Iris pigment epithelial cell (primary cell): ENCODE results near the gene TXNDC2.

DNA sequence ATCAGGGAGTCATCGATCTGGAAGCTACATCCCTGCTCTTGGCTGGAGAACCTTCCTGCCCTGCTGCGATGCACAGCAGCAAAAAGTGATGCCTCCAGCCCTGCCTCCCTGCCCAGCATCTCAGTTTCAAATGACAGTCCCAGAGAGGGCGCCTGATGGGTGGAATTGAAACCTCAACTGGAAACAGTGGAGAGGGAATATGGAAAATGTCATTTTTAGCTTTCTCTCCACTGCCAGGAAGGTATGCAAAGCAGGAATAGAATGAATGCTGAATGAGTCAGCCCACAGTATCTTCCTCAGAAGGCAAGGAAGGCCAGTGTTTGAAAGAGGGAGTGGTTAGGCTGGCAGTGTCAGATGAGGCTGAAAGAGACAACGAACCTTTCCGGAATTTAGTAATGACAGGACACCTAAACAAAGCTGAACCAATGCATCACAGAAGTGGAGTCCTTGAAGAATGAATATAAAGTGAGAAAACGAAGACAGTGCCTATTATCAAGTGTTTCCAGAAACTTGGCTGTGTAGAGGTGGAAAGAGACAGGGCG lies 153.9 kb upstream of the NDUFV2 start:
- RRBS = no CpG with 5 or more reads among the region's 7 CpGs

- RRBS = no CpG with 5 or more reads among the region's 13 CpGs
Measured at GRCh38 chr18:9016687-9017137, 85.8 kb upstream of the NDUFV2 start.

GRCh38 chr18:9092645-9093310 lies 9.7 kb upstream of the NDUFV2 start:
- RRBS = no CpG with 5 or more reads among the region's 3 CpGs

- RRBS = no CpG with 5 or more reads among the region's 10 CpGs
Measured at GRCh38 chr18:9110396-9111009, 8.0 kb downstream of the NDUFV2 start.

- RRBS = no CpG with 5 or more reads among the region's 9 CpGs
Measured at GRCh38 chr18:9117165-9117741, 14.8 kb downstream of the NDUFV2 start.

- RRBS = no CpG with 5 or more reads among the region's 4 CpGs
Measured at GRCh38 chr18:9118311-9118875, 15.9 kb downstream of the NDUFV2 start.

DNA sequence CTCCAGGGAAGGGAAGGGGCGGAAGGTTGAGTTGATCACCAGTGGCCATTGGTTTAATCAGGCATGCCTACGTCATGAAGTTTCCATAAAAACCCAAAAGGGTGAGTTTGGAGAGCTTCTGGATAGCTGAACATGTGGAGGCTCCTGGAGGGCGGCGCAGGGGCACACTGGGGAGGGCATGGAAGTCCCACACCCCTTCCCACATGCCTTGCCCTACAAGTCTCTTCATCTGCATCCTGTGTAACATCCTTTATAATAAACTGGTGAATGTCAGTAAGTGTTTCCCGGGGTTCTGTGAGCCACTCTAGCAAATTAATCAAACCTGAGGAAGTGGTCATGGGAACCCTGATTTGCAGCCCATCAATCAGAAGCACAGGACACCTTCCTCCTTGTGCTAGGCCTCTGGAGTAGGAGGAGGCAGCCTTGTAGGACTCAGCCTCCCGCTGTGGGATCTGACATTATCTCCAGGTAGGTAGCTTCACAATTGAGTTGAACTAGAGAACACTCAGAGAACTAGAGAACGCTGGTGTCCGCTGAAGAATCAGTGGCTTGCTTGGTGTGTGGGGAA lies 30.4 kb downstream of the RAB31 start:
- RRBS = no CpG with 5 or more reads among the region's 8 CpGs

DNA sequence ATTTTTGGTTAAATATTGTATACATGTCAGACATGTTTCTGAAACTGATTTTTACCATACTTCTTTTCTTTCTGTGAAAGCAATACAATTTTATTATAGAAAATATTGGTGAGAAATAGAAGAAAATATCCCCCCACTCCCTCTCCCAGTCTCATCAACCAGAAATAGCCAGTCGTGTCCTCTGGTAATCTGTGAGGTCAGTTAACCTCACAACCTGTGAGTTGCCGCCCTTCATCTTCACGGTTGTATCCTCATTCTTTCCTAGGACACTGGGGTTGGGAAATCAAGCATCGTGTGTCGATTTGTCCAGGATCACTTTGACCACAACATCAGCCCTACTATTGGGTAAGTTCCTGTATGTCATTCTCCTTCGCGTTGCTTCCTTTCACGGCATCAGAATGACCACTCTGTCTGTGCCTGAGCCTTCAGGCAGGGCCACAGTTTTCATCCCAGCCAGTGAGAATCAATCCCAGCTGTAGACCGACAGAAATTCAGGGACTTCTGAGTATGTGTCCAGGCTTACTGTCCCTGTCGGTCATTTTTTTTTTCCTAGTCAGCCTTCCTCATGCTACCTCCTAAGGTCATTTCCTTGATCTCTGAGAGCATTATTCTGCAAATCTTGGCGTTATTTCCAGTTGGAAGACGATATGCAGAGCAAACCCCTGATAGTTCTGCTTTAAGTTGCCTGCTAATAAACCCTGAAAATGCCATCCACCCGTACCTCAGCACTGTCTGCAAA lies 67.1 kb downstream of the RAB31 start:
- RRBS = no CpG with 5 or more reads among the region's 13 CpGs

- RRBS = no CpG with 5 or more reads among the region's 18 CpGs
Measured at GRCh38 chr18:9837898-9839229, 47.4 kb upstream of the TXNDC2 start.

GRCh38 chr18:9846636-9846895 lies 39.2 kb upstream of the TXNDC2 start:
- RRBS = no CpG with 5 or more reads among the region's 2 CpGs

DNA sequence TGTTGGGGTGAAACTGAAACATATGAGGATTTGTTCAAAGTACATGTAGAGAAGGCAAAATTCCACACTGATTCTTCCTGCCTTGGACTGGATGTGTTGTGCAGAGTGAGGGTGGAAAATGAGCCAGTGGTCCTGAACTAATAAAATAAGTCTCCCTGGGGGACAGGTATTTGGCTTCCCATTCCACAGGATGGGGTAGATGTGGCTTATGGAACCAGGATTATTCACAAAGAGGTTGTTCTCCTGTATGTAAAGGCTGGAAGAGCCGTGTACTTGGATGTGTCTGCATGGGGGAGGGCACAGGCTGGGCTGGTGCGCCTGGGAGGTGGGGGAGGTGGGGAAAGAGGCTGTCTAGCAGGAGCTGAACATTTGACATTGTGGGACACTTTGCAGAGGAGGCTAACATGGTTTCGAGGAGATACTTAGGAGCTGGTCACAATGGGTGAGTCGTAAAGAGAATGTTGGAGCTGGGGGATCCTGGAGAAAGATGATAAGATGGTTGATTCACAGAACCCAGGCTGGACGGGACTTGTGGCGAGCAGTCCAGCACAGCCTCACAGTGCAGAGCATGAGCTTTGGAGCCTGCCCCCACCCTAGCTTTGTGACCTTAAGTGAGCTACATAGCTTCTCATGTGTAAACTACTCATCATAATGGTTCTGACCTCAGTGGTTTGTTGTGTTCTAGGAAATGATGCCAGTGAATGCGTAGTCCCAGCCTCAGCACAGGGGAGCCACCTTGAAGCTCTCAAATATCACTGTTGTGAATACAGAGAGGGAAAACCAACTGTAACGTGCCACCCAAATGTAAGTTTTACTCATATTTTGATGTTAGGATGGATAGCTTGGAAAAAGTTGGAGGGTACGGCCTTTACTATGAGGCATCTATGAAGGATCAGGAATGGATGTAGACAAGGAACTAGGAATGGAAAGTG lies at the start of gene TXNDC2:
Gene TXNDC2 (plus strand): TSS at position 697 of the 932 bp plus-strand sequence.
- RRBS = no CpG with 5 or more reads among the region's 9 CpGs

DNA sequence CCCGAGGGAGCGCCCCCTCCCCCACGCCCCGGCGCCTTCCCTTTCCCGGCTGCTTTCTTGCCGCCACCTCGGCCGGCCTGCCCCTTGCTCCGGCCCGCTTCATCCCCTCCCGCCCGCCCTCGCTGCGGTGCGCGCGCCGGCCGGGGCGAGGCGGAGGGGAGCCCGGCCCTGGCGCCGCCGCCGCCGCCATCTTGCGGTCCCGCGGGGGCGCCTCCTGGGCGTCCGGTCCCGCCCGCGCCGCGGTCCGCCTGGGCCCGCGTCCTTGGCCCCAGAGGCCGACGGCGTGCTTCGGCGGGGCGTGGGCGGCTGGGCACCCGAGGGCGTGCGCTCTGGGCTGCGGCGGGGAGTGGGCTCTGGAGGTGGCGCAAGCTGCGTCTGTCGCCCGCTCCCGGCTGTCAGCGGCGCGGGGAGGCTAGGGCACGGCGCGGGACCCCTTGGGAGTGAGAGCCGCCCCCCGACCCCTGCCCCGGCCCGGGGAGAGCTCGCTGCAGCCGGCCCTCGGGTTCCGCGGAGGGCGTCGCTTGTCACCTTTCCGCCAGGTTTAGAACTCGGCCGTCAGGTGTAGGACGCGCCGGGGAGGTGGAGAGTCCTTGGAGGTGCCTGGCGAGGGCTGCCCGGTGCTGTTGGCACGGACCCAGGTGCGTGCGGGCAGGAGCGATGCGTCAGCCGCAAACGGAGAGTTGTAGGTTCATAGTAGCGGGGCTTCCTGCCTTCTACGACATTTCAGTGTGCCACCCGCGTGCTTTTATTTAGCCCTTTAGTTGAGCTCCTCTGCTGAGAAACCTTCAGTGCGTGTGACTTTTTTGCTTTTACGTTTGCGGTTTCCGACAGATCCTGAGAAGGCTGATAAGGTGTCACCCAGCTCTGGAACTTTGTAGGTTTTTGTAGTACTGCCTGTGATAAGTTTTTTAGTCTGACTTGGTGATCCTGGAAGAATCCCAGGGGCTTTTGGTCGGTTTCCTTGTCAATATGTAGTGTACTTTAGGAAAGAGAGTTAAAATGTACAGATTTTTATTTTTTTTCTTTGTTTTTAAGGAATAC lies 932 bp downstream of the VAPA start:
- RRBS = 2% methylated on average over 37 of the region's 100 CpGs

DNA sequence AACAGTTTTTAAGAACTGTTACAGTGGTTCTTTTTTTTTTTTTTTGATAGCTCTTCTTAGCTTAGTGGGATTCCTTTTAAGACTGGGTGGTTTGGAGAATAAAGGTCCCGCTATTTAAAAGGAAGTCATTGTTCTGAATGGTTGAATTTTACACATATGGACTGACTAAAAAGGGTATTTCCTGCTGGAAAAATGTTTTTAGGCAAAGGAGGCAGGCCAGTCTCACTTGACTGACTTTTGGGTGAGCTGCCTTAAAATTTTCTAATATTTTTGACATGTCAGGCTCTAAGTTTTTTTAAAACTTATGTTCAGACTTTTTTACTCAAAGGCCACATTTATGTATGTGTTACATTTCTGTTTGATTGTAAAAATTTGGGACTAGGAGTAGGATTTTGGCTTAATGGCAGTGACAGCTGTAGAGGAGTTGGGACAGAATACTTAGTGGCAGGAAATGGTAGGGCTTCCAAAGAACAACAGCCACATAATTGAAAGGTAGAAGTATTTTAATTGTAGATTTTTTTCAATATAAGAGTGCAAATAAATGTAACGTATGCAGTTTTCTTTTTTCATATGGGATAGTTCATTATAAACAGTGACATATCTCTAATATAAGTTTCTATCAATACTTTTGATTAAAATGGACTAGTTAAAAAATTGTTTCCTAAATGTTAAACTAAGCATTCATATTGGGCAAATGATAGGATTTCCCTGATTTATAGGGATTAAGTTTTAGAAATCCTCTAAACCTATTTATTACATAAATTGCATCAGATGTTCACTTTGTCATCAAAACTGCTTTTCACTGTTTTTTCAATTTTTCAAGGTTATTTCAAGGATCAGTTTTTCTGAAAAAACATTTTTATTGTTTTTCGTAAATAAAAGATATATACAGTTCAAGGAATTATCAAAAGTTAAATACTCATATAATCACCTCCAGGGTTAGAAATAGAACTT lies 13.9 kb downstream of the VAPA start:
- RRBS = no CpG with 5 or more reads among the region's 3 CpGs

DNA sequence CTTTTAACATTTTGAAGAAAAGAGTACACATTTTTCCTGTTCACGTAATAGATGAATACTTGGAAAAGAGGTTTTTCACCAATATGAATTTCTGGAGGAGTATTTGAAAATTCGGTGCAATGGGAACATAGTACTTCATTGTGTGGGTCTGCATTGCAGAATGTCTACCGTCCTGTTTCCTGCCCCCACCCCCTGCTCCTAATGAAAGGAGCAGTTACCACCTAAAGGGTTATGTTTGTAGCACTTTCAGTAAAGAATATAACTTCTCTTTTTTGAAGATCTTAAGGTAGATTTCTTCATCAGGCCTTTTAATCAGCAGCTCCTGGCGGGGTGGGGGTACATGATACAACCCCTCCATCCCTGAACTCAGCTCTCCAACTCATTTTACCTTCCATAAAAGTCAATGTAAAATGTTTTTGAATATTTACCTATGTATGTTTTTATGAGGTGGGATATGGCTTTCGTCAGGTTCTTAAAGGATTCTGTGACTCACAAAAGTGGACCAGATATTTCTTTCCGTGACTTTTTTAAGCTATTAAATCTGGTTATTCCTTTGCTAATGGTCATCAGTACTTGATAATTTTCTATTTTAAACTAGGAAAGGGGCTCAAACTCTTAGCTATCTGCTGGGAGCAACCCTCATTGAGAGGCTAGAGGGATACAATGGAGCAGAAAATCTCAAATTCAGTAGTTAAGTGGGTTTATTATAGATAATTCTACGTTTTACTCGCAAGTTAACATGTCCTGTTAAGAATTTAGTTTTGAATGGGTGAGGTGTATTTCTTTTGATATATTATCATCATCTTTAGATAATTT lies 15.5 kb downstream of the VAPA start:
- RRBS = no CpG with 5 or more reads among the region's 8 CpGs

DNA sequence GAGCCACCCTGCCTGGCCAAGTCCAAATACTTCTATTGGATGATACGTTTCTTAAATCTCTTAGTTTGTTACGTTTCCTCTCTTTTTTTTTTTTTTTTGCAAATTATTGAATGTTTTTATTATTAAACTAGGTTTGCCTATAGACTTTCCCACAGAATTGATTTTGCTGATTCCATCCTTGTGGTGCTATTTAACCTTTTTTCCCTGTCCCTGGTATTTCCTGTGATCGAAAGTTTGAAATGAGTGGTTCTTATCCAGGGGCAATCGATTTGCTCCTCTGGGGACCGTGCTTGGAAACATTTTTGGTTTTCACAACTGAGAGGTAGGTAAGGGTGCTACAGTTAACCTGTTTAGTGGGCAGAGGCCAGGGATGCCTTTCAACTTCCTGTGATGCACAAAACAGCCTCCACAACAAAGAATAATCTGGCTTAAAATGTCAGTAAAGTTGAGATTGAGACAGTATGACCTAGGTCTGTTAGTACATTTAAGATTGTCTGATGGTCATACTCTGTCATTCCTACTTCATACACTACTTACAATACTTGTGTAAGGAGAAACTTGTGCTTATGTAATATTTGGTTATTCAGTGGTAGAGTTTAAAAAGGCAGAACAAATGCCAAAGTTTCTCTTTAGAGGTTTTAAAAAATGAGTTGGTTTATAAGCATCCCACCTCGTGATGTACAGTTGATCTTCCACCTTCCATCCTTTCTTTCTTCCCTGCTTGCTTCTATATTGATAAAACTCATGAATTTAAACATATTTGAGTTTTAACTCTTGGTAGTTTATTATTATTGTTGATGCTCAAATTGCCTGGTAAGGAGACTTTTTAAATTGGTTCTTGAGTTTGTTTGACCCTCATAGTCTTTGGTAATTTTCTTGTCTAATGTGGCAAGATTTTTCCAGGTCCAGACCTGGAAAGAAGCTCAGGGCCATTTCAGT lies 25.9 kb downstream of the VAPA start:
- RRBS = no CpG with 5 or more reads among the region's 6 CpGs

- RRBS = no CpG with 5 or more reads among the region's 4 CpGs
Measured at GRCh38 chr18:9941991-9942548, 28.3 kb downstream of the VAPA start.

DNA sequence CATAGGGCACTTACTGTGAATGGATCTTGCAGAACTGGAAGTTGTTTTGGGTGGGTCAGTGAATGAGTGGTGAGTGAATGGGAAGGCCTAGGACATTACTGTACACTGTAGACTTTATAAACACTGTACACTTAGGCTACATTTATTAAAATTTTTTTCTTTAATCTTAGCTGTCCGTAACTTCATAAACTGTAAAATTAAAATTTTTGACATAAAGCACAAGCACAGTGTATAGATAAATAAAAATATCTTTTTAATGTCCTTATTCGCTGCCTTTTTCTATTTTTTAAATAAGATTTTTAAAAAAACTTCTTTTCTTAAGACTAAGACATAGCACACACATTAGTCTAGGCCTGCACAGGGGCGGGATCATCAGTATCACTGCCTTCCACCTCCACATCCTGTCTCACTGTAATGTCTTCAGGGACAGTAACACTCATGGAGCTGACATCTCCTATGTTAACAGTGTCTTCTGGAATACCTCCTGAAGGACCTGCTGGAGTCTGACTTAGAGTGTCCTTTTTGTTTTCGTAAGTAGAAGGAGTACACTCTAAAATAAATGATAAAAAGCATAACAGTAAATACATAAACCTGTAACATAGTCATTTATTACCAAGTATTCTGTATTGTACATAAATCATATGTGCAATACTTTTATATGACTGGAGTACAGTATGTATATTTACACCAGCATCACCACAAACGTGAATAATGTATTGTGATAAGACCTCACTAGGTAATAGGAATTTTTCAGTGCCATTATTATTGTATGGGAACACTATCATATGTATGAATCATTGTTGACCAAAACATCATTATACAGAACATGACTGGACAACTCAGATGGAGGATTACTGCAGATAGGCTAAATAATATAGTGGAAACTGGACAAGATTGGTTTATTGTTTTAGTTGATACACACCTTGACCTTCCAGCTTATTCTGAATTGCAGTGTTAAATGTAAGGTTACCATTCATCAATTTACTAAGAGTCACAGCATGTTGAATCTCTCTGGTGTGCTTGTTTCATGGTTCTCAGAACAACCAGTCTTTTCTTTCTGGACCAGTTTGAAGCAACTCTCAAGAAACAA lies 33.2 kb downstream of the VAPA start:
- RRBS = no CpG with 5 or more reads among the region's 5 CpGs

DNA sequence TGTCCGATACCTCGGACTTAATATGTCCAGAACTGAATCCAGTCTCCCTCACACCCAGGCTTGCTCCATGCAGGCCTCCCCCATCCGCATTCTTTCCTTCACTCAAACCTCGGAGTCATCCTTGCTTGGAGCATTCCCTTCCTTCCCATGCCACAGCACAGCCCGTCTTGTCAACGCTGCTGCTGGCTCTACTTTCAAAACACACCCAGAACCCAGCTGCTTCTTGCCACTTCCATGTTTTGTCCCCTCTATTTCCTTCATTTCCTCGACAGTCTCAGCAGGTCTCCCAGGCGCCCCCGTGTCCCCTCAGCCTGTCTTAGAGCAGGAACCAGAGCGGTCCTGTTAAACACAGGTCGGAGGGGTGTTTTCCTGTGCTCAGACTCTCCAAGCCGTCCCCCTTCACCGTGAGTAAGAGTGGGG lies 54.4 kb downstream of the VAPA start:
- RRBS = no CpG with 5 or more reads among the region's 13 CpGs

DNA sequence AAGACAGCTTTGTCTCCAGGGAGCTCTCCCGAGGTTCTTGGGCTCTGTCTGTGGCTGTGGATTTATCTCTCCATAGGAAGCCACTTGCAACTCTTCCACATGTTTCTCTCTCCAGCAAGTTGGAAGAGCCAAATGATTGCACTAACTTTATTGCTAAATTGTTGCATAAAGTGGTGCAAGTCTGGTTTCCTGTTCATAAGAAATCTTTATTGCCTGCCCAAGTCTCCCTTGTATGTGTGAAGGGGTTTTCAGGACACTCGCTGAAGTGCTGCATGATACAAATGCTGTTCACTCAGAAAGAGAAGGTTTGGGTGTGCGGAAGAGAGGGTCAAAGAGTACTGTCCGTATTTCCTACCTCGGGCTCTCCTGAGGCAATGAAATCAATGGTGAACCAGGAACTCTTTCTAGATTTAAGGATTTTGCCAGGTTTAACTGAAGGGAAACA lies 199.9 kb downstream of the VAPA start:
- RRBS = no CpG with 5 or more reads among the region's 5 CpGs